ENCODE data around the genes KIT, SRD5A3, CEP135, PPAT and ARL9.

DNA sequence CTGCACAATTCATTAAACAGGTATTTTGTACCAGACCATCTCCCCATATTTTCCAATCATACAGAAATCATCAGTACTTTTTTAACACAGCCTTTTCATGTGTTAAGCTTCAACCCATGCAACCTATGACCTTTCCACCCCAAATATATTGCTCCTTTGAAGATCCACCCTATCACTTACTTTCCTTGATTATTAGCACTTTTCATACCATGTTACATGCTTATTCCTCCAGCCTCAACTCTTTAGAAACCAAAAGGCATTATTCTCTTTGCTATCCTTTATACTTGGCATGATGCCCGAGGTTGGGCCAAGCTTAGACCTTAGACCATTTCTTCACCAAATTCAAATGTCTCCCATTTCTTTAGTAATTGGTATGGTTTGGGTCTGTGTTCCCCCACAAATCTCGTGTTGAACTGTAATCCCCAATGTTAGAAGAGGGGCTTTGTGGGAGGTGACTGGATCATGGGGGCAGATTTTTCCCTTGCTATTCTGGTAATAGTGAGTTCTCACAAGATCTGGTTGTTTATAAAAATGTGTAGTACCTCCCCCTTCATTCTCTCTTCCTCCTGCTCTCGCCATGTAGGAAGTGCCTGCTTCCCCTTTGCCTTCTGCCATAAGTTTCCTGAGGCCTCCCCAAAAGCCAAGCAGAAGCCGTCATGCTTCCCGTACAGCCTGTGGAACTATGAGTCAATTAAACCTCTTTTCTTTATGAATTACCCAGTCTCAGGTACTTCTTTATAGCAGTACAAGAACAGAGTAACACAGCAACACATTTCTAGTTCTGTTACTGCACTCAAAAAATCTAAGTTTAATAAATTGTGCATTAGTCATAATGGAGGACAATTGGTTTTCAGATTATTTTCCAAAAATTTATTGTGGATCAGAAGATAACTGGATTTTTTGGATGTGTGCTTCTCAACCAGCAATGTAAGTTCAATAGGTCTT lies 70.2 kb downstream of the CHIC2 start:
- PRO-cap, 2 experiments, result no peak in any of the 2 experiments

GRCh38 chr4:54225842-54226439 lies 3.2 kb upstream of the PDGFRA start:
- PRO-cap, 2 experiments, result no peak in any of the 2 experiments

GRCh38 chr4:54409229-54409864 lies 180.3 kb downstream of the PDGFRA start:
- PRO-cap, 2 experiments, result no peak in any of the 2 experiments

DNA sequence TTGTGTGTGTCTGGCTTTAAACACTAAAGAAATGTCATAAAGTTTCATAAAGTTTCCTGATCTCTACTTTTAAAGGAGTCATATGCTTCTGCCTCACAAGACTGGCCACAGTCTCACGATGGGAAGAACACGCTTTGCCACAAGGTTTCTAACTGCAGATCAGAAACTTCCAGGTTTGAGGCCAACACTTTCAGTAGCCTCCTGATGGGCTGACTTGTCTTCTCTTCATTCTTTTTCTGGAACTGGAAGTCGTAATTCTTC lies 67.0 kb upstream of the KIT start:
- PRO-cap, 2 experiments, result no peak in any of the 2 experiments

- PRO-cap, 2 experiments, result no peak in any of the 2 experiments
Measured at GRCh38 chr4:54657153-54658235, at the start of gene KIT. Gene KIT (plus strand): TSS chr4:54657957.

DNA sequence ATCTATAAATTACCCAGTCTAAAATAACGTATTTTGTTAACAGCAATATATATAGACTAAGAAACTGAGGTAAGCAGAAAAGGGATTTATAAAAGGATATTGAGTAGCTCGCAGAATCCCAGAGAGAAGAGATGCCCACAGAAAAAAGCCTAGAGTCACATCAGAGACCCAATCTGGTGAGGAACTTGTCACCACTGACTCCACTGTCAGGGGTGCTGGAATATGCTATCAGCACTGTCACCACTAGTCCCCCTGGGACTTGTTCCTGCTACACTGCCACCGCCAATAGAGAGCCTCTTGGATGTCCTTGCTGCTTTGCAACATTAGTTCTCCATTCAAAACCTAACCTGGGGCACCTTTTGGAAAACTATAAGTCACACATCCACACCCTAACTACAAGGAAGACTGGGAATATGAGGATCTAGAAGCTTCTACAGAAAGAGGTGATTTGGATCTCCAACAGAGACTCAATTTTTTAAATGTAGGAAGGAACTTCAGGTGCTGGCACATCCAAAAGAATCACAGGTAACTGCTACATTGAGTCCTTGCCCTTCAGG lies 125.1 kb downstream of the KDR start:
- PRO-cap, 2 experiments, result no peak in any of the 2 experiments

DNA sequence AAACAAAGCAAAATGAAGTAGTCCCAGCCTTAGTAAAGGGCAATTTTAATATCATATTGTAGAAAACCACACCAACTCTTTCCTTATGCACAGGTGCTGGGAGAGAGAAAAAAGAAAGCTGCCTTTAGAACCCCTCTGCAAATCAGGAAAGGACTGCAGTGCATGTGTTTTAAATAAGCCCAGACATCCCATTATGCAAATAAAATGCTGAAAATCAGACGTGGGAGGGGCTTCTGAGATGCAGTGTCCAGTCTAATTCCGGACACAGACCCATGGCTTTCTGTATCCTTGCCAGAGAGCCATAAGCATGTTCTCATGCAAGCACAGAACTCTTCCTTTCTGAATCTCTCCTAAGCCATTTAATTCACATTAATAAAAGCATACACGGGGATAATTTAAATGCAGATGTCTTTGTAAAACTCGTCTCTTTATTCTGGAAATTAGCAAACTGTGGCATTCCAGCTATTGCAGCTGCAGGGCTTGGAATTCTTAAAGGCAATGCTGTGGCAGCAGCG lies 38.4 kb downstream of the KDR start:
- PRO-cap, 2 experiments, result no peak in any of the 2 experiments

DNA sequence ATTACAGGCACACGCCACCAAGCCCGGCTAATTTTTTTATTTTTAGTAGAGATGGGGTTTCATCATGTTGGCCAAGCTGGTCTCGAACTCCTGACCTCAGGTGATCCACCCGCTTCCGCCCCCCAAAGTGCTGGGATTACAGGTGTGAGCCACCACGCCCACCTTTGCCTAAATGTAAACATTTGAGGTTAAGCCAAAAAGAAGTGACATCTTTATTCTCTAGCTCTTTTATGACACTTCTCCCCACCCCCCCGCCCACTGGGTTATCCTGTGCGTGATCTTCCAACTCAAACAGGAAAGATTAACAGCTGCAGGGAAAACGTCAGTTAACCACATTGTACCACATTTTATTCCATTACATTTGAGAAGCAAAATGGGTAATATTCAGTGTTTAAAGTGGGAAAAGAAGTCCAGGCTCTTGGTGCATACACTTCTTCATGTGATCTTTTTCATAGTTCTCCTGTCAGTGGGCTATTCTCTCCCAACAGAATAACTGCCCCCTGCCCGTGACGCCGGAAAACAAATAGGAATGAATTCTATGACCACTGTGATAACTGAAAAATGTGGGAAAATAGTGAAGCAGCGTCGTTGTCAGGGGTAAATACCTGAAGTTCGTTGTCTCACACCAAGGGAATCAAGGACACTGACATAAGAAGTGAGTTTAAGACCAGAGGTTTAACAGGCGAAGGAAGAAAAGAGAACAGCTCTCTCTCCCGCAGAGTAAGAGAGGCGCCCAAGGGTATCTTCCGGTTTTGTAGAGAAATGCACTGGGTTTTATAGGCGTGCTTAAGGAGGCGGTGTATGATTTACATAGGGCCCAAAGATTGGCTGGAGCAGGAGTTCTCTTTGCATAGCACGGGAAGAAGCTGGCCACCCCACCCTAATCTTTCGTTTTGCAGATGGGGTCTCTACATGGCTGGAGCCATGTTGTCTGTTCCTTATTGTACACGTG lies 9.7 kb upstream of the SRD5A3 start:
- PRO-cap, 2 experiments, result no peak in any of the 2 experiments

DNA sequence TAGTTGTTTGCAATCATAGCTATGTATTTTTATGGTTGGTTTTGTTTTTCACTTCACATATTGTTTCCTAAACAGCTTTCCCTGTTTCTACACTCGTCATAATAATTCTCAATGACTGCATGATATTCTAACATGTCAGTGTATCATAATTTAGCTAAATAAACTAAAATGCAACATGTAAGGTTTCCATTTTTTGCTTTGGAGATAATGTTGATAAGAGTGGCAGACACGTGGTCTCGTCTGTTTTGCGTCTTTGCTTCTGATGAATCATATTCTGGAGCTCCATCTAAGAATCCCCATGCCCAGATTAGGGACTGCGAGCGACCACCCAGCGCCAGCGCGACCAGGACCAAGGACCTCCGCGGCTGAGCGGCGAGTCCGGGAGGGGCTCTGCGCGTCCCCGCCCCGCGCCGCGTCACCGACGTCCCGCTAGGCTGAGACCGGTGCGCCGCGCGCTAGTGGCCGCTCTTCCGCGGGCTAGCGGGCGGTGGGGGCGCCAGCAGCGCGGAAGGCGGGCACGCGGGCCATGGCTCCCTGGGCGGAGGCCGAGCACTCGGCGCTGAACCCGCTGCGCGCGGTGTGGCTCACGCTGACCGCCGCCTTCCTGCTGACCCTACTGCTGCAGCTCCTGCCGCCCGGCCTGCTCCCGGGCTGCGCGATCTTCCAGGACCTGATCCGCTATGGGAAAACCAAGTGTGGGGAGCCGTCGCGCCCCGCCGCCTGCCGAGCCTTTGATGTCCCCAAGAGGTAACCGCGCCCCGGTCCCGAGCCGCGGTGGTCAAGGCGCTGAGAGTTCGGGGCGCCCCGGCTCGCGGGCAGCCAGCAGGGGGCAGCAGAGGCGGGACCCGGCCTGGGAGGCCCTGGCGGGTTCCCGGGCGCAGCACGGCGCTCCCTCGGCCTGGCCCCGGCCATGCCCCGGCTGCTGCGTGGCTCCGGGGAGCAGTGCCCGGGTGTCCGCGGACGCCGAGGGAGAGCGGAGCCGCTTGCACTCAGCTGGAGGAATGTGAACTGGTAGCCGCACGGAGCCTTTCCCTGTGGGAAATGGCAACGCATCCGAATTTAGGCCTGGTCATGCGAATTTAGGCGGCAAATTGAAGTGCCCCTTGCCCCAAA lies at the start of gene SRD5A3:
Gene SRD5A3 (plus strand): TSS at position 432 of the 1,113 bp plus-strand sequence.
- PRO-cap, 2 experiments, result peak in 2 of 2 experiments; most common plus-strand start position 475 of the sequence (in 2); most common minus-strand start position 371 of the sequence (in 1)

GRCh38 chr4:55396682-55397474 lies 1.1 kb downstream of the TMEM165 start:
- PRO-cap, 2 experiments, result no peak in any of the 2 experiments

GRCh38 chr4:55547663-55548049 lies 947 bp upstream of the CLOCK start:
- PRO-cap, 2 experiments, result no peak in any of the 2 experiments

- PRO-cap, 2 experiments, result peak in 1 of 2 experiments; most common plus-strand start chr4:55948813 (in 1)
Measured at GRCh38 chr4:55948396-55949211, at the start of gene CEP135. Gene CEP135 (plus strand): TSS chr4:55948945.

DNA sequence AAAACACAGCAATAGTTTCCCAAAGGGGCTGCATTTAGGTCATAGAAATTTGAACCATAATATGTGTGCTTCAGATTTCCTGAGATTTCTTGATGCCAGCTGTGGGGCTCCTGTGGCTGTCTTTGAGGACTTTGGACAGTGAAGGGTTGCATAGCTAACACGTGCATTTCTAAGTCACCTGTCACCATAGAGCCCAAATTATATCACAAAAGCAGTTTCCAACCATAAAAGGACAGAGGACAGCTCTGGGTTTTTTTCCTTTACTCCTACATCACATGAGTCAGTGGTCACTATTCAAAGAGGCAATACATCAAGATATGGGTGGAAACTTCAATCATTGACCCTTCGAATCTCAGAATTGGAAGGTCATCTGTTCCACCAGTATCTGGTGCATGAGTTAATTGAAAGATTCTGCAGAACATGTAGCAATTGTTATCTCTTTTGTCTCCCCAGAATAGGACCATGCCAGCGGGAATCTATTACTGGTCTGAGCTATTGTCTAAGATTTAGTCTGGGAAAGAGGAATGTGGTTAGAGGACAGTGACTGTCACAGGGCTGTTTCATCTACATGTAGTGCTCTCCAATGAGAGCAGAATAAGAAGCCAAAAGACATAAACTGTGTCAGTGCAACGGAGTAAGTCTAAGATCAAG lies 133.5 kb downstream of the AASDH start:
- PRO-cap, 2 experiments, result no peak in any of the 2 experiments

GRCh38 chr4:56272911-56273817 lies 114.1 kb downstream of the AASDH start:
- PRO-cap, 2 experiments, result no peak in any of the 2 experiments

DNA sequence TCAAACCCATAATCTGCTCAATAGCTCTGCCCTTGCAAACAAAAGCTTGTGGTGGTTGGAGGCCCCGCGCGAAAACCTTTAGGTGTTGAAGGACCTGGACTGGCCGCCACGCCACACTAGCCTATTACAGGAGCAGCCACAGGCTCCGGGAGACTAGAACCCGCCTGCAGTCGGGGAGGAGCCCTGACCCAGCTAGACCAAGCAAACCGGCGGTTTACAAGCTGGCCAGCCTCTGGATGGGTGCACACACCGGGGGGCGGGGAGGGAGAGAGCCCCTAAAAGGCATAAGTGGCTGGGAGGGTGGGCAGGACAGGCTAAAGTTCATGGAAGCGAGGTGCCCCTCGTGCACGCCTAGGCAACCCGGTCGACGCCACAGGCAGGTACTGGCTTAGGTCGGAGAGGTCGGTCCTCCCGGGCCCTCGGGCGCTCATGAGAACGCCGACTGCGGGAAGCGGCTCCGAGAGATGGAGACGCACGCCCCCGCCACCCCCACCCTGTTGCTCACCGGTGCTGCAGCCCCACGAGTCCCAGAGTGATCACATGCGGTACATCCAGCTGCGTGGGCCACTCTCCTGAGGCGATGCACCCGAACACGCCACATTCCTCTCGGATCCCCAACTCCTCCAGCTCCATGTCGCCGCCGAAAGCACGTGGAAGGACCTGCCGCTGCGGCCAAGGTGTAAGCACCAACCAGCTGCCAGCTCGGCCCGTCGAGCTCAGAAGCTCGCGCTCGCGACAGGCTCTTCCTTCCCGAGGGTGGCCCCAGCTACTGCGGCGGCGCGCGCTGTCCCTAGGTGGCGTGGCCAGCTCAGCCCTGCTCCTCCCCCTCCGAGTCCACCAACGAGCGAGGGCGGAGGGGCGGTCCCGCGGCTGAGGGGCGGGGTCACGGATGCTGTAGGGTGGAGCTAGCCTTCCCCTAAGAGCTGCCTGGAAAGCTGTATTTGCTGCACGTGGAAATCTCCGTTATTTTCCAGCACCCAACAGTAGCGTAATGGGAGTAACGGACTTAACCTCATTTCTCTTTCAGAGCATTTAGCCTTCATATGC lies at the start of gene PPAT:
Gene PPAT (minus strand): TSS at position 771 of the 1,047 bp plus-strand sequence.
- PRO-cap, 2 experiments, result peak in 2 of 2 experiments; most common plus-strand start position 920 of the sequence (in 1); most common minus-strand start position 718 of the sequence (in 1)

DNA sequence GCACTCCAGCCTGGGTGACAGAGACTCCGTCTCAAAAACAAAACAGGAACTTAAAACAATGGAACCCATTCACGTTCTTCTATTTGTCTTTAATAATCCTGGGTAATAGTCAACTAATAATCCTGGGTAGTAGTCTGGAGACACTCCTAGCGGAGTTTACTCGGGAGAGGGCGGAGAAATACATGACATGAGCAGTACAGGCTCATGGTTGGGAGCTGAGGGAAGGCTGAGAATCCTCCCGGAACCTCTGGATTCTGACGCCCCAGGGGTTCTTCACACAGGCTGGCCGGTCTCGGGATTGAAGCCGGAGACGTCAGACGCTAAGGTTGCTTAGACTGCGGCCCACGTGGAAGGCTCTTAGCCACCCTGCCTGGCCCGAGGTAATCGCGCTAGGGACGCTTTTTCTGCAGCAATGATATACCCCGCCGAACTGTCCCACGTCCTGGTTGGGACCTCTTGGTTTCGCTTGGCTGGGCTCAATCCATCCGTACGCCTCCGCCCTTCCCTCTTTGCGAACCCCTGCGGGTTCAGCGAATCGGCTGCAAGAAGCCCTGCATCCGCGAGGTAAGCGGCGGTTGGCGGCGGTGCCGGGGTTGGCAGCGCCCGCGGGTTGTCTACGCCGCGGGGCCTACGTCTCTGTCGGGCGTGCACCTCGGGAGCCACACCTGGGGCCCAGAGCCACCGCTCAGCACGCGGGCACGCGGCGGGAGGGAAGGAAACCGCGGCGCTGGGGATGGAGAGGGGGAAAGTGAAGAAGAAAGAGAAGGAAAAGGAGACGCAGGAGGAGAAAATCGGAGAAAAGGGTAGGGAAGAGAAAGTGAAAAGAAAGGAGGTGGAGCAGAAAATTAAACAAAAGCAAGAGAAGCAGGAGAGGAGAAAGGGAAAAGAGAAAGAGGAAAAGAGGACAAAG lies at the start of gene ARL9:
Gene ARL9 (plus strand): TSS at position 662 of the 910 bp plus-strand sequence.
- PRO-cap, 2 experiments, result no peak in any of the 2 experiments

DNA sequence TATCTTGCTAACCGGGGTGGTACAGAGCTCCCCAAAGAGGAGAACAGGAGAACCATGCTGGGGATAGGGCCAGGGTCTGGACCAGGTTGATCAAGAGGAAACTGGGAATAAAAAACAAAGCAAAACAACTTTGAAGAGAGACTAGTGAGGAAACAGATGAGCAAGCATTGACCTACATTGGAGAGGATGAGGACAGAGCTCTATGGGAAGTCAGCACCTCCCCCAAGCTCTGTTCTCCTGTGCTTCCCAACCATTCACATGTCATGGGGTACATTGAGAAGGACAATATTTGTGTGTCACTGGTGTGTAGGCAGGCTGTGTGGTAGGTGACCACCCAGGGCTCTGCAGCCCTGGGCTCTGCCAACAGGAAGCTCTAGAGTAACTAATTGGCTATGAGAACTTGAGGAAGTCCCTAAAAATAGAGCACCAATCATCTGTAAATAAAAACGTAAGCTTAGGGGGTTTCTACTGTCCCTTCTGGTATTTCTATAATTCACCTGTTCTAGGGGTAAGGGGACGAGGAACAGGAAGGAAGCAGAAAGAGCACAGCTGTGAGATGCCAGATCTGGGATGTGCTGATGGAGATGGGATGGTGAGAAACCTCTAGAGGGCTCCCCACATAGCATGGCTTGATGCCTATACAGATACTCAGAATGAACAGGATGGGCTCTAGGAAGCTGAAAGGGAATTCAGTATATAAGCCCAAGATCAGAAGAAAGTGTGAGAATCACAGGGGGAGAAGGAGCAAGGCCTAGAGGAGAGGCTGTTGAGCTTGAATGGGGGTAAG lies 31.1 kb downstream of the HOPX start:
- PRO-cap, 2 experiments, result no peak in any of the 2 experiments

DNA sequence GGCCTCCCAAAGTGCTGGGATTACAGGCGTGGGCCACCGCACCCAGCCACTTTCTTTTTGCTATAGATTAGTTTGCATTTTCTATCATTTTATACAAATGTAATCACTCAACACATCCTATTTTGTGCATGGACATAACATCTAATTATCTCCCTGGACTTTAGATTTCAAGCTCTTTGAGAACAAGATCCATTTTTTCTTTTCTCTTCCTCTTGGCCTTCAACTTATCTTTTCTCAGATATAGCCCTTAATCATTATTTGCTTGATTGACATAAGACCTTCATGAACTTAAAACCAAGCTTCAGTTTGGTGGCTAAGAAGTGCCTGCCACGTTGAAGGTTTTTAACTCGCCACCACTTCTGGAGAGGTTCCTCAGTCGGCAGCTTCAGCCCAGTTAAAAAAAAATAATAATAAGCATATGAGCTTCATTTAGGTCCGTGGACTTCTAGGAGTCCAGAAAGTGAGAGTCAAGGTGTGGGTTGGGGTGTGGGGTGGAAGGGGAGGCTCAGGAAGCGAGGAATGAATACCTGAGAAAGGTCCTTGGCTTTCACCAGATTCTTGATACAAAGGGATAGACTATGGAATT lies 1.3 kb downstream of the HOPX start:
- PRO-cap, 2 experiments, result no peak in any of the 2 experiments

GRCh38 chr4:56909681-56910046 lies 2.0 kb downstream of the REST start:
- PRO-cap, 2 experiments, result no peak in any of the 2 experiments

GRCh38 chr4:56976331-56976654 lies 1.1 kb downstream of the NOA1 start:
- PRO-cap, 2 experiments, result no peak in any of the 2 experiments